ENCODE measurements around a stretch of chr1.

DNA sequence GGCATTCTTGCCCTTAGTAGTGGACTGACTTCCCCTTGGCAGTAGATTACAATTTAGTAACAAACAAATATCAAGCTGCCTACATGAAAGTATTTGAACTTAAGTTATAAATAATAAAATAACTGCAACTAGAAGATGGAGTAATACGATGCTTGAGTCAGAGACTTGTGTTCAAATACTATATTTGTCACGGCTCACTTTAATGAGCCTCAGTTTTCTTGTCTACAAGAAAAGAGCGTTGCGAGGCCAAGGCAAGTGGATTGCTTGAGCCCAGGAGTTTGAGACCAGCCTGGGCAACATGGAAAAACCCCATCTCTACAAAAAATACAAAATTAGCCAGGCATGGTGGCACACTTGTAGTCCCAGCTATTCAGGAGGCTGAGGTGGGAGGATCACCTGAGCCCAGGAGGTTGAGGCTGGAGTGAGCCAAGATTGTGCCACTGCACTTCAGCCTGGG is 43.1 kb downstream of the NID1 start:
- PRO-cap, 2 experiments, result no peak in any of the 2 experiments

GRCh38 chr1:236395771-236396266 is 1.7 kb downstream of the EDARADD start:
- PRO-cap, 2 experiments, result no peak in any of the 2 experiments

- PRO-cap, 2 experiments, result no peak in any of the 2 experiments
These were observed 19.7 kb downstream of the LGALS8 start for GRCh38 chr1:236543232-236544170.

- PRO-cap, 2 experiments, result no peak in any of the 2 experiments
These were observed 22.4 kb downstream of the LGALS8 start for GRCh38 chr1:236545814-236547041.

DNA sequence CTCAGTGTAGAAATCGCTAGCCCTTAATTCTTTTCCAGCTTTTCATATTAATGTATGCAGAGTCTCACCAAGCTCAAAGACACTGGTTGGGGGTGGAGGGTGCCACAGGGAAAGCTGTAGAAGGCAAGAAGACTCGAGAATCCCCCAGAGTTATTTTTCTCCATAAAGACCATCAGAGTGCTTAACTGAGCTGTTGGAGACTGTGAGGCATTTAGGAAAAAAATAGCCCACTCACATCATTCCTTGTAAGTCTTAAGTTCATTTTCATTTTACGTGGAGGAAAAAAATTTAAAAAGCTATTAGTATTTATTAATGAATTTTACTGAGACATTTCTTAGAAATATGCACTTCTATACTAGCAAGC is 25.7 kb downstream of the LGALS8 start:
- PRO-cap, 2 experiments, result no peak in any of the 2 experiments

DNA sequence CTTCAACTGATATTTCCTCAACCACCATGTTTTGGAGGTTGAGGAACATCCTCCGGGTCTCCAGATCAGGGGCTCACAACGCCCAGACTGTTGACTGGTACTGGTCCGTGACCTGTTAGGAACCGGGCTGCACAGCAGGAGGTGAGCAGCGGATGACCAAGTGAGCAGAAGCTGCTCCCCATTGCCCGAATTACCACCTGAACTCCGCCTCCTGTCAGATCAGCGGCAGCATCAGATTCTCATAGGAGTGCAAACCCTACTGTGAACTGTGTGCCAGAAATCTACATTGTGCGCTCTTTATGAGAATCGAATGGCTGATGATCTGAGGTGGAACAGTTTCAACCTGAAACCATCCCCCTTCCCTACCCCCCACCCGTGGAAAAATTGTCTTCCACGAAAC is 24.2 kb downstream of the ACTN2 start:
- PRO-cap, 2 experiments, result peak in 1 of 2 experiments; most common plus-strand start position 294 of the sequence (in 1)

DNA sequence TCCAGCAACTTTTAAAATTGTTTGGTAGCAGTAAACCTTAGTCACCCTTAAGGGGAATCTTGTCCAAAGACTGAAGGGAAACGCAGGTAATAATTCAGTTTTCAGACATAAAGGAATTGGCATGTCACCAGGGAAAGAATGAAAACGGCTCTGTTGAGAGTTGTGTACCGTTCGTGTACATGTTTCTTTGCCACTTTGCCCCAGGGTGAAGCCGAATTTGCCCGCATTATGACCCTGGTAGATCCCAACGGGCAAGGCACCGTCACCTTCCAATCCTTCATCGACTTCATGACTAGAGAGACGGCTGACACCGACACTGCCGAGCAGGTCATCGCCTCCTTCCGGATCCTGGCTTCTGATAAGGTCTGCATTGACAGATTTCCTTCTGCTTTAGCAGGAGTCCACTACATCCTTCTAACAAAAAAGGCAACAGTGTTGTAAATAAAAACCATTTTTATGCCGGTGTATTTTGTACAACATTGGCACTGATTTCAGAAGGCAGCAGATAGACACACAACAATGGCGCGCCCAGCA is 34.2 kb upstream of the MTR start:
- PRO-cap, 2 experiments, result no peak in any of the 2 experiments

GRCh38 chr1:237154114-237154742 is 112.2 kb downstream of the RYR2 start:
- PRO-cap, 2 experiments, result no peak in any of the 2 experiments

DNA sequence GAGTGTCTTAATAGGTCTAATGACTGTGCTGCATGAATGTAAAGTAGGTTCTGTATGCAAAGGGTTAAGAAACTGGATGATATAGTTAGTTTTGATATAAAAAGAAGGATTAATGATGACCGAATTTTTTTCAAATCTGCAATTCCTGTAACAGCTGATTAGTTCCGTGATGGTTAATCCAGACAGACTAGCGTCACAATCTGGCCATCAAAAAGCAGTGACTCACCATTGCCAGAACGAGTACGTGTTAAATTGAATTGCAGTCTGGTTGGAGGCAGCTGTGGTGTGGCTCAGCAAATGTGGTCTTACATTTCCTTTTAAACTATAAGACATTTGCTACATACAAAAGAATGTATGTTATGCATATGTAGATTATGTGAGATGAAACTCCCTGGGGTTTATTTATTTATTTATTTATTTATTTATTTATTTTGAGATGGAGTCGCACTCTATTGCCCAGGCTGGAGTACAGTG is 139.8 kb downstream of the RYR2 start:
- PRO-cap, 2 experiments, result peak in 1 of 2 experiments; most common plus-strand start position 262 of the sequence (in 1)

DNA sequence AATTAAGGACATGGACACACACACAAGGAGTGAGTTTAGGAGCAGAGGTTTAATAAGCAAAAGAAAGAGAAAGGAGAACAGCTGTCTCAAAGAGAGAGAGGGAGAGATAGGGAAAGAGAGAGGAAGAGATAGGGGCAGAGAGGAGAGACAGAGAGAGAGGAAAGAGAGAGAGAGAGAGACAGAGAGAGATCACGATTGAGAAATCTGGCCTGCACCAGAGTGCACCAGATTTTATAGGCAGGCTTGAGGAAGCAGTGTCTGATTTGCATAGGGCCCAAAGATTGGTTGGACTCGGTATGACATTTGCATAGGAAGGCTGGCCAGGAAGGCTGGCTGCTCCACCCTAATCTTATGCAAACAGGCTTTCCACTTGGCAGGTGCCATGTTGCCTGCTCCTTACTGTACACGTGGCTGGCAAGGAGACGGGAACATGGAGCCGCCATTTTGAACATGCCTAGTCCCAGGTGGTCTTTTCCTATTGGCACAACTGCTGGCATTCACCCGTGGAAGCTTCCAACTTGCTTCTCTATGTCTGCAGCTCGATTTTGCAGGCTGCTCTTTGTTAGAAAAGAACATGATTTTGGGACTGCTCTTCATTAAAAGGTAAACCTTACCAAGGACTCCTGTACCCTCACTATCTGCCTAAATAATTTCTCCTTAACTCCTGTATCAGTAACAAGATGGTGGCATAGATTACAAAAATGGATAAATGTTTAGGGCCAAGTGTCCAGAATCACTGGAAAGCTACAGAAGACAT is 419.8 kb downstream of the ZP4 start:
- PRO-cap, 2 experiments, result peak in 1 of 2 experiments; most common plus-strand start position 278 of the sequence (in 1); most common minus-strand start position 206 of the sequence (in 1)

DNA sequence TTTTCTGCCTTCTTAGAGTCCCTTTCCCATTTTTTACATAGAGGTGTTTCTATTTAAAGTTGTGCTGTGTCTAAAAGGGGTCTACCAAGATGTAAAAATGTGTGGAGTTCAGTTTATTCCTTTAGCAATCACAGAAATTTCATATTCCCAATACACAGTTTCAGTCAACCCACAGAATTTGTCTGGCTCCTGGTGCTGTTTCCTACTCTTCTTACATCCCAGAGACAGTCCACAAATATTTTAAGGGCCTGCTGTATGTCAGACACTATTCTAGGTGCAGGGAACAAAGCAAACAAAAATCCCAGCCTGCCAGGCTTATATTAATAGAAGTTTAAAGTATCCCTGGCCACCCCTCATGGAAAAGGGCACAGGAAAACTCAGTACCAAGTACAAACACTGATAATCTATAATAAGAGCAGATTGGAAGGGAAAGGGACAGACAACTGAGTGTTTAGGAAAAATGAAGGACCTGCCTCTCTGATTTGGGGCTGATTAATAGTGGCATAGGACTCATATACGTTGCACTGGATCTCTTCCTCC is 194.9 kb downstream of the ZP4 start:
- PRO-cap, 2 experiments, result peak in 1 of 2 experiments; most common plus-strand start position 409 of the sequence (in 1); most common minus-strand start position 213 of the sequence (in 1)

GRCh38 chr1:238016718-238017173 is 126.0 kb upstream of the ZP4 start:
- PRO-cap, 2 experiments, result peak in 1 of 2 experiments; most common plus-strand start chr1:238016930 (in 1)

DNA sequence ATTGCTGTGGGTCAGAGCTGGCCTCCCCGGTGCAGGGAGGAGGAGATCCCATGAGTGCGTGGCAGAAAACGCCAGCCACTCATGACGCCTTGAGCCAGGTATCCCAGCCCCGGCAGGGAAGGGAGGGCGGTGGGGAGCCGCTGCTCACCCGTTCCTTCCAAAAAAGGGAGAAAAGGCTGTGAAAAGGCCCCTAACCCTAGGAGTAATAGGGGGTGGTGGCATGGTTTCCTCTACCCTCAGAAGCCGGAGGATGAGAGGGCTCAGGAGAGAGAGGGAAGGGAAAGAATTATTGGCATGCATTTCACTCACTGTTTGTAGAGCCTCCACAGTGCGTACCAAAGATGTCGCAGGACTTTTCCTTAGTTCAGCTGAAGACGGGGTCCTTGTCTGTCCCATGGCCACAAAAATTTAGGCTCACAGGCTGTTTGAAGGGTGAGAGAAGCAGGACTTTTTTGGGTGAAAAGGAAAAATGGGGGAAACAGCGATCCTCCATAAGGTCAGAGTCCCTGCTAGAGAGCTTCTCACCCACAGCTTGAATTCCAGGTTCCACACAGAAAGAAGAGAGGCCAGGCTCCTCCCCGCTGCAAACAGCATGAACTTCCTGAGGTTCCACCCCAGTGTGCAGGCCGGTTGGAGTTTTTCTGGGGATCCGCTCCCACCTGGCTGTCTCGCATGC is 594.9 kb upstream of the ZP4 start:
- PRO-cap, 2 experiments, result no peak in any of the 2 experiments

- PRO-cap, 2 experiments, result no peak in any of the 2 experiments
These were observed 206.2 kb downstream of the GREM2 start for GRCh38 chr1:240405762-240406127.

DNA sequence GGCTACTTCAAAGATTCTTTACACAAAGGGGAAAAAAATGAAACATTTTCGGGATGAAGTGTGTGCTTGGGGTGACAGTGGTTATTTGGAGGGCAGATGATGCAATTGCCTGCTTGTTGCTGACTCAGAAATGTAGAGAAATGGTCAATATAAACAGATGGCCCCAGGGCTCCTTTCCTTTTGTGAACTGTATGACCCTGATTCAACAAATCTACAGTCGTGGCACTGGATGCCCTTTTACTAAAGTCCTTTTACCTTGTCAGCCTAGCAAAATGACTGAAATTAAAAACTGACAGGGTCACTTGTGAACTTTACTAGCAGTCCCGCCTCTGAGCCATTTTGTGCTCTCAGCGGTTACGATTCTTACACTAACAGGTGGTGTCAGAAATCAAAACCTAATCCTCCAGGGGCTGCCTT is 49.9 kb downstream of the GREM2 start:
- PRO-cap, 2 experiments, result no peak in any of the 2 experiments

DNA sequence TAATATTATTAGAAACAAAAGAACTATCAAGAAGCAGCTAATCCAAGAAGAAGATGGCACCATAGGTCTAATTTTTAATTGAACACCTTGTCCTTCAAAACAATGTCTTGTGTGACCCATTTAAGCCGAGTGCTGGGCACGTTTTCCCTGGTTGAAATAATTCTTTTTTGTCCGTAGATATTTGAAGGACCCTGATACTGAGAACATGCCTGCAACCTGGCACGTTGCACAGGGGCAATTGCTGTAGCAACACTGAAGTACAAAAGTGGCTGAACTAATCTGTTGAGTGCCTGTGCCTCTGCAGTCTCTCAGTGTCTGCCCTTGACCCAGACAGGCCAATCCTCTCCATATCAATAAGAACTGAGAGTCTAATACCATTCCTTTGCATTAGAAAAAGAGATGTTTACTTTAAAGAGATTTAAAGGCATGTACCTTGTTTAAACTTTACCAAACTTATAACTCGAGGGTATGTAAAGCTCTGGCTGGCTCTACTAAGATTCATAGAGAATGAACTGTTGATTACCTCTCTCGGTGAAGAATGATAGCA is 2.4 kb downstream of the GREM2 start:
- PRO-cap, 2 experiments, result no peak in any of the 2 experiments

- PRO-cap, 2 experiments, result no peak in any of the 2 experiments
These were observed 7.3 kb upstream of the GREM2 start for GRCh38 chr1:240619163-240619684.

DNA sequence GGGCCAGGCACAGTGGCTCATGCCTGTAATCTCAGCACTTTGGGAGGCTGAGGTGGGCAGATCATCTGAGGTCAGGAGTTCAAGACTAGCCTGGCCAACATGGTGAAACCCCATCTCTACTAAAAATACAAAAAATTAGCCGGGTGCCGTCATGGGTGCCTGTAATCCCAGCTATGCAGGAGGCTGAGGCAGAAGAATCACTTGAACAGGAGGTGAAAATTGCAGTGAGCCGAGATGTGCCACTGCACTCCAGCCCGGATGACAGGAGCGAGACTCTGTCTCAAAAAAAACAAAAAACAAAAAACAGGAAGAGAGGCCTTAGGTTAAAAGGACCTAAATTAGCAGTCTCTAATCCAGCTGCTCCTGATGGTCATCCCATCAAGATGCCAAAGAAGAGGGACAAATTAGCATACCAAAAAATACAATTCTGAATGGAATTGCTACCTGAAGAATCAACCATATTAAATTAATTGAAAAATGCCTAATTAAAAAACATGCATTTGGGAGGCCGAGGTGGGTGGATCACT is 62.8 kb upstream of the GREM2 start:
- PRO-cap, 2 experiments, result no peak in any of the 2 experiments

DNA sequence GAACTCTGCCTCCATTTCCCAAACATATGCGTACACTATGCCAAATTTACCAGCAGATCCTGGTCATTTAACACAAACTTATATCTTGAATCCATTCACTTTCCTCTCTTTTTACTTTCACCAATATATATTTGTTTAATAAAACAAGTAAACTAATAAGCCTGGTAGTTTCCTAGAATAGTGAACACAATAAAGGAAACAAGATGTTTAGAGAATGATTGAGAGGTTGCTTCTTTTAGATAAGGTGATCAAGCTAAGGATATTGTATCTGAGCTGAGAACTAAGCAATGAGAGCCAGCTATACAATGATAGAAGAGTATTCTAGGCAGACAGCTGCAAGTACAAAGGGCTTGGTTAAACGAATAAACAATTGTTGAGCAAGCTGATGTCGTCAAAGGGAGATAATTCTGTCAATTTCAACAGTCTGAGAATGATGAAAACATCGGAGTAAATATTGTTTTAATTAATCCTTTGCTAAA is 5.4 kb upstream of the FH start:
- PRO-cap, 2 experiments, result no peak in any of the 2 experiments

DNA sequence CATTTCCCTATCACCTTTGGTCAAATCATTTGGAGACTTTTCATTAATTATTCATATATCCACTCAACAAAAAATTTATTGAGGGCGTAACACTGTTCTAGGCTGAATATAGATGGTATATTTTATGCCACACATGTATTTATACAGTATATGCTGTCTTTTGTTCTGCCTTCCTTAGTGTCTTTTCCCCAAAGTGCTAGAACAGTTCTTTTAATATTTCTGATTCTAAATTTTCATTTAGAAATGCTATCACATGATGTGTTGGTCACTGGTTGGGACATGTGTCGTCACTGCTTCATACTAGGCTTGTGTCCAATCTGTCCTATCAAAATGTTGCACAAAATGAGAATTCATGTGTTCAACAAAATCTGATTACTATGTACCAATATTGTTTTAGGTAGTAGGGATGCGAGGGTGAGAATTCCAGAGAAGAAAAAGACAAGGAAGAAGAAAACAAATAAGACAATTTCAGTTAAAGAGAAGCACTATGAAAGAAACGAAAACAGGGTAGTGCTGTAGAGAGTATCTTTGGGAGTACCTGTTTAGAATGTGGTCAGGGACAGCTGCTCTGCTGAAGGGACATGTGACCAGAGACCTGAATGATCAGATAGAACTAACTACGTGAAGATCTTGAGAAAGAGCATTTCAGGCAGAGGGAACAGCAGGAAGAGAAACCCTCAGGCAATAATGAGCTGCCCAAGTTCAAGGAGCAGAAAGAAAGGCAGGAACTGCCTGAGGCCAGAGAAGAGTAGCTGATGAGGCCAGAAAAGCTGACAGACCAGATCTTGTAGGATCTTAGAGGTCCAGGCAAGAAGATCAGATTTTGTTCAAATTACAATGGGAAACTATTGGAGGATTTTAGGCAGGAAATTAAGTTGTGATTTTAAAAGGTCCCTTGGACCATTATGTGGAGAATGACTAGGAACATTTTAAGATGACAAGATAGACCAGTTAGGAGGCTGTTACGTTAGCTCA is 1.4 kb downstream of the KMO start:
- PRO-cap, 2 experiments, result no peak in any of the 2 experiments

All from heart right ventricle (tissue), 2 donors.